Mammary microvascular endothelial cell (primary cell): ENCODE measurements around a stretch of chr3.

DNA sequence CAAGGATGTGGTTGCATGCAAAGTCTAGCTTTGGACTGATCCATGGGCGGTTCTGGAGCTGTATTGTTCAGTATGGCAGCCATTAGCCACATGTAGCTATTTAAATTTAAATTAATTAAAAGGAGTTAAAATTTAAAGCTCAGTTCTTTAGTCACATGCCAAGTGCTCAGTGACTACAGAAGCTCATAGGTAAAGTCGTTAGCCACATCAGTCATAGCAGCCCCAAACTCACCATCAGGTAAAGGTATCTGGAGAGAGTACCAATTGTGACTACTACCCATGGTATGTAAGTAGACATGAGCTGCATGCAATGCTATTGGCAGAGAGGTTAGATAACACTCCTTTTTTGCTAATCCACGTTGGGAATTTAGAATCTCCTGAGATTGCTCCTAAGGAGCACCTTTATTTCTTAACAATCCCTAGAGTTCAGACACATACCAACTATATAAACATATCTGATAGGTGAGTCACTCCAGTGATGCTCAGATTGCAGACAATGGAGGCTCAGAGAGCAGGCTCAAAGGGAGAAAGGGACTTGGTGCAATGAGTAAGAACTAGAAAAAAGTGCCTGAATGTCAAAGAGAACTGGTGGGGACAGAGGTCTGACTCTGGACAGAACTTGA, 21.8 kb upstream of the GOLGA4 start:
- RAMPAGE, long total RNA = no peak

- RAMPAGE, long total RNA = no peak
Observed at GRCh38 chr3:37241630-37242362, 1.3 kb upstream of the GOLGA4 start.

DNA sequence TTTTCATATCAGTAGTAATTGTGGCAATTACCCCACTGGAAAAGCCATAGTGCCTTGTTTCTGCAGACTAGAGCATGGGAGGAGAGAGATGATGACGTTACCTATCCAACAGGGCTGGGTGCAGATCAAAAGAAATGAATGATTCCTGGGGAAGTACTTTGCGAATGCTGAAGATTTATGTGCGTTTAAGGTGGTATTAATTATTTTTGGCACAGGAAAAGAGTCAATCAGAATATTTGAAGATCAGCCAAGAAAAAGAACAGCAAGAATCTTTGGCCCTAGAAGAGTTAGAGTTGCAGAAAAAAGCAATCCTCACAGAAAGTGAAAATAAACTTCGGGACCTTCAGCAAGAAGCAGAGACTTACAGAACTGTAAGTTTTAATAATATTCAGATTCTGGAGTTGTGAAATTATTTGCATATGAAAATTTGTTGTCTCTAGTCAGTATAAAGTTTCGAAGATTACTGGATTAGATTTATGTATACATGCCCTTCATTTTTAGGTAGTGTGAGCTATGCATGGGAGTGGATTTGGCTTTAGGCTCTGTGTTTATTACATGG, 78.5 kb downstream of the GOLGA4 start:
- RAMPAGE, long total RNA = no peak

GRCh38 chr3:37595202-37595783, 143.4 kb downstream of the ITGA9 start:
- RAMPAGE, long total RNA = no peak

GRCh38 chr3:37822626-37823161, 39.0 kb upstream of the CTDSPL start:
- RAMPAGE, long total RNA = no peak

GRCh38 chr3:37945816-37946575, 44.6 kb upstream of the VILL start:
- RAMPAGE, long total RNA = no peak

GRCh38 chr3:37985603-37986004, 5.0 kb upstream of the VILL start:
- RAMPAGE, long total RNA = no peak

GRCh38 chr3:38007757-38008789, 17.5 kb downstream of the VILL start:
- RAMPAGE, long total RNA = no peak

DNA sequence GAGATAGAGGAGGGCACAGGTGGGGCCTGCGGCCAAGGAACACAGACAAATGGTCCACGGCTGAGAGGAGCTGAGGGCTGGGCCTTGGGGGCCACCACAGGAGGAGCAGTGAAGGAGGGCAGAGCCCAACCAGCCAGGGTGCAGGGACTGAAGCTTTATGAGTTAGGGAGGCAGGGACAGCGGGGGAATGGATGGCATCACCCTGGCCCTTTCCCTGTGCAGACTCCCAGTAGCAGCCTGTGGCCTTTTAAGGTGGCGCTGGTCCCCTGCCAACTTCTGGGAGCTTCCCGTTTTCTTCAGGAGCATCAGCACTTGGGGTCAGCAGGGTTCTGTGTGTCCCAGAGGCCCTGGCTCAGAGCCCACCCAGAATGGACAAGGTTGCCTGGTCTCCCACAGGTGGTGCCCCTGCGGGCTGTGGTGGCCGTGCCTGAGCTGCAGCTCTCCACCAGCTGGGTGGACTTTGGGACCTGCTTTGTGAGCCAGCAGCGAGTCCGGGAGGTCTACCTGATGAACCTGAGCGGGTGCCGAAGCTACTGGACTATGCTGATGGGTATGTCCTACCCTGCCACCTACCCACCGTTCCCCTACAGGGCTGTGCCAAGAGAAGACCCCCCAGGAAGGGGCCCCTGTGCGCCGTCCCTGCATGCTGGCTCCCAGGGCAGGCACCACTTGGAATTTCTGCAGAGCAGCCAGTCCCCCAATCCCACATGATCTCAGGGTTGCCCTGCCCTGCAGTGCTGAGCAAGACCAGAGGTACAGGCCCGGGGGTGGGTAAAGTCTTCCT, 15.5 kb downstream of the ACAA1 start:
- RAMPAGE, long total RNA = no peak

DNA sequence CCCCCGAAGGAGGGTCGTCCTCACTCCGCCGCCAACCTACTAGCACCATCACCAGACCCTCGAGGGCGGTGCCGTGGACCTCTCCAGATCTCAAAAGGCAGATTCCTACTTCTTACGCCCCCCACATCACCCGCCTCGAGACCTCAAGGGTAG, 206 bp upstream of the MYD88 start:
- RAMPAGE, long total RNA = no peak

DNA sequence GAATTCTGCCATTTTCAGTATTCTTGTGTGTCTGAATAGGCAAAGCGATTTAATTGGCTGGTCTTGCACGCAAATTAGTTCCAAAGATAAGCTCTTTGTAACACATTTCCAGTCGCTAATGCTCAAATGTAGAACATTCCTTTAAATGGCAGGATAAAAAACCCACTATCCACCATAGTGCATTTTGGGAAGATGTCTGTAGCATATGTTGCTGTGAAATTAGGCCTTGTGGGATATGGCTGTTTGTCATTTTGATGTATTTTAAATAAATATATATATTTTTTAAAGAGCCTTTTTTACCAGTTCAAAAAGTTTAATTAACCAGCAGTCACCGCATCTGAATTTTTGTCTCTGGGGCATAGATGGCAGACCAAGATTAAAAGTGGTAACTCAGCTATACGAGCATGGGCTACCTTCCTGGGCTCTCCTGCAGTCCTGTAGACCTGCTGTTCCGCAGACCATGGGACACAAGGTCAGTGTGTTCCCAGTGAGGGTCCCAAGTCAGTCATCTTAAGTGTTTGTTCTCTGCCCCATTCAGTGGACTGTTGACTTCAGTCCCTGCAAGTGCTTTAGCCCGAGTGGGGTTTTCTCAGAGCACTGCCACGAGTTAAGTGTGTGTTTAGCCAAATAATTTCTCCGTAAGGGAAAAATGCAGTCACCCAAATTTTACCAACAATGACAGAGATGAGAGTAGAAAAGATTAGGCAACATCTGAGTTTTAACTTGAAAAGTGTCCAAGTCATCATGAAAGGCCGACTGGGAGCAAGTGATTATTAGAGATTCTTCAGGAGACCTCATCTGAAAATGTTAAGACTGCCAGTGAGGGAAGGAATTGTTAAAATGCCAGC, 5.0 kb upstream of the EXOG start:
- RAMPAGE, long total RNA = no peak

GRCh38 chr3:39013317-39013641, 38.5 kb downstream of the SCN11A start:
- RAMPAGE, long total RNA = no peak

DNA sequence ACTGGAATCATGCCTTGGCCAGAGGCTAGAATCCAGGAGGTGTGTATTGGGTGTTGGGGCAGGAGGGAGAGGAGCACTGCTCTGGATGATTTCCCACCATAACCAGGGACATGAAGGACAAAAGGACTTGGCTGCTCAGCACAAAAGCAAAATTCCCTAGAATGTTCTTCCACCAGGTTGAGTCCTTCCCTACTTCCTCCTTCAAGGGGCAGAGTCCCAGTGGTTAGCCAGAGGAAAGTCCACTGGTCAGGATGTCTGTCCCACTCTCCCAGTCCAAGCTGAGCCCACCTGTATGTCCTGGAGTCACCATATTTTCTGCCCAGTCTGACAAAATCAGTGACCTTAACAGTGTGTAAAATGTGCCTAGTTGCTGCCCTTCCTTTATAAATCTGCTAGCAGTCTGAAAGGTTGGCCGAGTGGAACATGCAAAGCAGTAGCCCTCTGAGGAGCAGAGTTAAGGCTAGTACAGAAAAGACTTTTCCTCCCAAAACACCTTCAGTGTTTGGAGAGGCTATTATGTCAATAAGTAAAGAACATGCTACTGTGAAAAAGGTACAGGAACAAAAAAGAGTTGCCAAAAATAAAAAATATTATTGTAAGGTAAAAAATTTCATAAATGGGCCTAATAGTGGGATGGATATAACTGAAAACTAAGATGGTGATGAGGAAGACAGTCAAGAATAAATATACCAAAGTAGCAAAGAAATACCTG, 15.3 kb downstream of the TTC21A start:
- RAMPAGE, long total RNA = no peak

DNA sequence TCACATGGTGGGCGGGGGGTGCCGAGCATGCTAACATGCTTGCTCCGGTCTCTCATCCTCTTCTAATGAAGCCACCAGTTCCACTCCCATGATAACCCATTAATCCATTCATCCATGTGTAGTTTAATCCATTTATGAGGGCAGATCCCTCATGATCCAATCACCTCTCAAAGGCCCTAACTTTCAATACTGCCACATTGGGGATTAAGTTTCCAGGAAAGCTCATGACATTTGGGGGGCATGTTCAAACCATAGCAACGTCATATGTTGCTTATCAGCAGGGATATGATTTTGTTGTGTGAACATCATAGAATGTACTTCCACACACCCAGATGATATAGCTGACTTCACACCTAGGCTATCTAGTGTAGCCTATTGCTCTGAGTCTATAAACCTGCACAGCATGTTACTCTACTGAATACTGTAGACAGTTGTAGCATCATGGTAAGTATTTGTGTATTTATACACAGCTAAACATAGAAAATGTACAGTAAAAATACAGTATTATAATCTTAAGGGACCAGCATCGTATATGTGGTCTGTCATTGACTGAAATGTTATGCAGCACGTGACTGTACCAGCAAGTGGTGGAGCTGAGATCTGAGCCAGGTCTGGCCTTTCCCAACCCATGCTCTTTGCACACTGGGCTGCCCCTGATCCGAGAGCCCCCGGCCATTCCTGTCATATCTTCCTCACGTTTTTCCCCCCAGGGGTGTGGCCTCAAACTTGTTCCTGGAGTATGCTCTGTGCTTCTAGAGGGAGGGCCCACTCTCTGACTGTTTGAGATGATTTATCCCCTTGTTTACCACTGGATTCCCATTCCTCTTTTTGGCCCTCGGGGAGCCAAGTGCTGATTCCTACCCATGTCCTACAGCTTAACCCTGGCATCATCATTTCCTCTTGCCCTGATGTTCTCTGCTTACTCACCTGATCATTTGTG, 21.4 kb downstream of the CSRNP1 start:
- RAMPAGE, long total RNA = no peak

GRCh38 chr3:39134595-39135003, 18.8 kb downstream of the CSRNP1 start:
- RAMPAGE, long total RNA = no peak

GRCh38 chr3:39141917-39142655, 11.3 kb downstream of the CSRNP1 start:
- RAMPAGE, long total RNA = no peak

DNA sequence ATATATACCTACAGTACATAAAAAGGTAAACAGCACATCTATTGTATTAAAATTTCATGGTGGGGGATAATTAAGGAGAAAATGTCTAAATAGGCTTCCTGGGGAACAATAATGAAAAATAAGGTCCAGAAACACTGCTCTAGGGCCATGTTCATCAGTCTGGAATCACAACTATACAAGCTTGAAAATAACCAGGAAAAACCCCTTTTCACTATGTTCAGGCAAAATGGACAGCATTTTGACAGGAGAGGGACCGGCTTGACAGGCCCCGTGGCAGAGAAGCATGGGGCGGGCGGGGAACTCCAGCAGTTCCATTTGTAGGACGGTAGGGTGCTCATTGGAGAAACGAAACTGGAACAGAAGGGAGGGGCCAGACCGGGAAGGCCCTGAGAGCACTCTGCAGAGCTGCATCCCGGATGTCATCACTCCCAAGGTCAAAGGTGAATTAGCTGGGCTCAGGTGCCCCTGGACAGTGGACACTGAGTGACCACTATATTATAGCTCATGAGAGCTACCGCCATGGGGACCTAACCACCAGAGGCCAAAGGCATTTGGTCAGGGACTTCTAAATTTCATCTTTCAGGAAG, 7.4 kb downstream of the CSRNP1 start:
- RAMPAGE, long total RNA = no peak

DNA sequence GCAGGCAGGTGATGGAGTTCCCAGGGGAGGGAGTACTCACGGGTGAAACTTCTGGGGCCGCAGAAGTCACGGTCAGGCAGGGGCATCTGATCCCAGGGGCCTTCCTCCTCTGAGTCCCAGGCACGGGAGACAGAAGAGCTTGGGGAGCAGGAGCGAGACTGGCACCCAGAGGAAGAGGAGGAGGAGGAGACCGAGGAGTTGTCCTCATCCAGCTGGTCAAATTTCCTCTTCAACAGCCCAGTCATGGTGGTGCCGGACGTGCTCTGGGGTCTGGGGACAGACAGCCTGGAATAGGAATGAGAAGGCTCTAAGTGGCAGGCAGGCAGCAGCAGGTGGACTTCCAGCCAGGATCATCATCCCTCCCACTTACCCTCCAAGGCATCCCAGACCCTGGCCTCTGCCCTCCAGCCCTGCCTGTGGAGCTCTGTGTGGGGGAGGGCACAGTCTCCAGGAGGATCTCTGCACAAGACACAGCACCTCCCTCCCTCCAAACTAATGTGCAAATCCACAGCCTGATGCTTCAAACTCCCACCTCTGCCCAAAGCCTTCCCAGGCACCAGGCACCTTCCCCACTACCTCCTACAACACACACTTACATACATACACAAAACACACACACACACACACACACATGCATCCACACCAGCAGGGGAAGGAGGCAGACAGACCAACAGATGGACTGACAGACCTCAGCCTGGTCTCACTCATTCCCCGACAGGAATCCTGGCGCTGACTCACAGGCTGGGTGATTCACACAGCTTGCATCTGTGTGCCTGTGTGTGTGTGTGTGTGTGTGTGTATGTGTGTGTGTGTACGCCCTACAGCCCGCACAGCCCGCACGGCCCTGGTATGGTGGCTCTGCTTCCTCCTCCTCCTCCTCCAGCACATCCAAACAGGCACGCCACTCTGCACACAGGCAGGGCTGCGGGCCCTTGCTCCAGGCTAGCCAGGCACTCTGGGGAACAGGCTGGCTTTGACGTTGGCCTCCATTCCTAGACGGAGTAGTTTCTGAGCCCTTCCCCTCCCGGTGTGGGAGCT, 6.6 kb downstream of the CSRNP1 start:
- RAMPAGE, long total RNA = no peak

DNA sequence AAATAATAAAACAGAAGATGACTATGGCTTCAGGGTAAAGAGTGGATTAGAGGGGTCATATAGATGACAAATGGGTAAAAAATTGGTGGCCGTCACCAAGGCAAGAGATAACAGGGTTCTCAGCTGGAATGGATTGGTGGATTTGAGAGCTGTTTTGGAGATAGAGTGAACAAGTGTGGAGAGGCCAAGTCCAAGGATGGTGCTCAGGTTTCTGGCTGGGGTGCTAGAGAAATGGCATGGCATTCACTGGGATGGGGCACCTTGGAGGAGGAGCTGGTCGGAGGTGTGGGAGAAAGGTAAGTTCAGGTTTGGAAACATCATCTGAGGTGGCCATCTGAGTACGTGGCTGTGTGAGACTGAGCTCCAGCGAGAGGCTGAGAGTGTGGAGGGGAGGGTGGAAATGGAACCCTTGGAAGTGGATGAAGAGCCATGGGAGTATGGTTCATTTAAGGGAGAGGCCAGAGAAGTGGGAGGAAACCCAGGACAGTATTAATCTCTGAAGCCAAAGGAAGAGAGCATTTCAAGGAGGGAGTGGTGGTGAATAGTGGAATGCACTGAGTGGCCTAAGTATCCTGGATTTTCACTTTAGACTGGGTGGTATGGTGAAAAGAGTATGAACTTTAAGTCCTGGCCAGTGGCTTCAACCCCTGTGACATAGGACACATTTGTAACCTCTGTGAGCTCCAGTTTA, 3.6 kb downstream of the SLC25A38 start:
- RAMPAGE, long total RNA = no peak

GRCh38 chr3:39387300-39387972, 4.3 kb downstream of the SLC25A38 start:
- RAMPAGE, long total RNA = no peak